Temporal lobe (tissue), 2 donors: Measurements from ENCODE around the gene TCTN2.

DNA sequence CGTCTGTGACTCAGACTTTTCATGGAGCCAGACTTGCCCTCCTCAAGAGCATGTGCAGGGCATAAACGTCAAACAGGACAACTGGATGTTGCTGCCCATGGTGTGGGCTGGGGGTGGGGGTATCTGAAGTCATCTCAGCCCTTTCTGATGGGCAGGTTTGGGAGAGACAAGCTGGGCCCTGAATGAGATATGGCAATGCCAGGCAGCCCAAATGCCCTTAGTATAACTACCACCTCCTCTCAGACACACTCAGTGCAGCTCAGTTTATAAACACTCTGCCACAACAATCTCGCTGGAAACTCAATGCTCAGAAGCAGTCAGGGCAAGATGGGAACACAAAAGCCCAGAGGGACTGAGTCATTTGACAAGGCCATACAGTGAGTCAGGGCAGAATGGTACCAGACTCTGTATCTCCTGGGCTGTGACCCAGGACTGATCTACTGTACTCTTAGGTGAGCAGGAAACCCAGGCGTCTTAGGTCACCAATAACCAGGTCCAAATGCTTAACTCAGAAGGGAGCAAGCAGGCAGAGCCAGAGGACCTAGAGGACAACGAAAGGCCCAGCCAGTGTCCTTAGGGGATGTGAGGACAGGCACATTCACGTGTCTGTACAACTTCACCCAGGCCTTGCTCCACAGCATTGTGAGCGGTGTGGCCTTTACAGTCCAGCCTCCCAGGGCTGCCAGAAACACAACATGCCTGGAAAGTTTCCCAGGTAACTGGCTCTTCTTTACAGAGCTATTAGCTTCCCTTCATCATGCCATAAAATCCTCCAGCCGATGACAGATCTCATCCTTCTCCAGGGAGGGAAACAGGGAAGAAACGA is 69.8 kb downstream of the ARL6IP4 start:
- RAMPAGE, long total RNA, result no peak

GRCh38 chr12:123084018-123084603 is 66.8 kb downstream of the PITPNM2 start:
- RAMPAGE, long total RNA, result no peak

DNA sequence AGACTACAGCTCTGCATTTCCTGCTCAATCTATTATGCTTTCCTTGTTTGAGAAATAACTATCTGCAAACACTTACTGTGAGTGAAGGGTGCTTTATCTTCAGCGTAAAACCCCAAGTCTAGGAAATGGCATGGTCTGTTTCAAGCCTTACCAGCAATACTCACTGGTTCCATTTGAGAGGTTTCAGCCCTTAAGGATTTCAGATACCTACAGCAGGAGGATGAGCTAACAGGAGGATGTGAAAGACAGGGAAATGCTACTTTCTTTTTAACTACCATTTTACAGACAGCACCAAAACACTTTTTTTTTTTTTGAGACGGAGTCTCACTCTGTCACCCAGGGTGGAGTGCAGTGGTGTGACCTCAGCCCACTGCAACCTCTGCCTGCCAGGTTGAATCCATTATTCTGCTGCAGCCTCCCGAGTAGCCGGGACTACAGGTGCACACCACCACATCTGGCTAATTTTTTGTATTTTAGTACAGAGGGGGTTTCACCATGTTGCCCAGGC is 4.4 kb downstream of the MTRFR start:
- RAMPAGE, long total RNA, result no peak

- RAMPAGE, long total RNA, result no peak
These were observed 10.7 kb downstream of the MTRFR start for GRCh38 chr12:123243825-123244379.

GRCh38 chr12:123413388-123413882 is 23.0 kb downstream of the RILPL2 start:
- RAMPAGE, long total RNA, result no peak

DNA sequence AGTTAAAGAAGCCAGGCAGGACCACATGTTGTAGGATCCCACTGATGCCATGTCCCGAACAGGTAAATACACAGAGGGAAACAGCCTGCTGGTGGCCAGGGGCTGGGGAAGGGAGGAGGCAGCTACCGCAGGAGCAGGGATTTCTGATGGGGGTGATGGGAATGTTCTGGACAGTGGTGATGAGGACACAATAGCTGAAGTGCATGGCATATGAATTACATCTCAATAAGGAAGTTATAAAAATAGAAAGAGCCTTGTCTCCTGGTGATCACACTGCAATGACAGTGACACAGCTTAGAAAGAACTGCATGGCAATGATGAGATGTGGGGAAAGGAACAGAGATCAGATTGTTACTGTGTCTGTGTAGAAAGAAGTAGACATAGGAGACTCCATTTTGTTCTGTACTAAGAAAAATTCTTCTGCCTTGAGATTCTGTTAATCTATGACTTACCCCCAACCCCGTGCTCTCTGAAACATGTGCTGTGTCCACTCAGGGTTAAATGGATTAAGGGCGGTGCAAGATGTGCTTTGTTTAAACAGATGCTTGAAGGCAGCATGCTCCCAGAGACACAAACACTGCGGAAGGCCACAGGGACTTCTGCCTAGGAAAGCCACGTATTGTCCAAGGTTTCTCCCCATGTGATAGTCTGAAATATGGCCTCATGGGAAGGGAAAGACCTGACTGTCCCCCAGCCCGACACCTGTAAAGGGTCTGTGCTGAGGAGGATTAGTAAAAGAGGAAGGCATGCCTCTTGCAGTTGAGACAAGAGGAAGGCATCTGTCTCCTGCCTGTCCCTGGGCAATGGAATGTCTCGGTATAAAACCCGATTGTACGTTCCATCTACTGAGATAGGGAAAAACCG is 34.6 kb downstream of the SNRNP35 start:
- RAMPAGE, long total RNA, result no peak

DNA sequence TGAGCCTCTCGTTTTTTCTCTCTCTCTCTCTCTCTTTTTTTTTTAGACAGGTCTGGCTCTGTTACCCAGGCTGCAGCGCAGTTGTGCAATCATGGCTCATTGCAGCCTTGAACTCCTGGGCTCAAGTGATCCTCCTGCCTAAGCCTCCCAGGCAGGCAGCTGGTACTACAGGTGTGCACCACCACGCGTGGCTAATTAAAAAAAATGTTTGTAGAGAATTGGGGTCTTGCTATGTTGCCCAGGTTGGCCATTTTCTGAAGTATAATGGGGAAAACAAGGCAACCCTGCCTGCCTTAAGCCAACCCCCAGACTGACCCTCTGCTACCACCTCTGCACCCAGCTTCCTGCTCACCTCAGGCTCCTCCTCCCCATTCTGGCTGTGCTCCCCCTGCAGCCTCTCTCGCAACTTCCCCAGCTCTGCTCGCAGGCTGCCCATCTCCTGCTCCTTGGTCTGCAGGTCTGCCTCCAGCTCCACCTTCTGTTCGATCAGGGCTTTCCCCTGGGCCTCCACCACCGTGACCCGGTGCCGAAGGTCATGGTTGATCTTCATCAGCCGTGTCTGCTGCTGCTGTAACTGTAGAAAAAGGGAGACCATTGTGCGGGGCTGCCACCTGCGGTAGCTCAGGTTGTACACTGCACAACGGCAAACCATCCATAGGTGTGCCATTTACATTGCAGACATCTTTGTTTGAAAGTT is 35.2 kb downstream of the RILPL1 start:
- RAMPAGE, long total RNA, result no peak

DNA sequence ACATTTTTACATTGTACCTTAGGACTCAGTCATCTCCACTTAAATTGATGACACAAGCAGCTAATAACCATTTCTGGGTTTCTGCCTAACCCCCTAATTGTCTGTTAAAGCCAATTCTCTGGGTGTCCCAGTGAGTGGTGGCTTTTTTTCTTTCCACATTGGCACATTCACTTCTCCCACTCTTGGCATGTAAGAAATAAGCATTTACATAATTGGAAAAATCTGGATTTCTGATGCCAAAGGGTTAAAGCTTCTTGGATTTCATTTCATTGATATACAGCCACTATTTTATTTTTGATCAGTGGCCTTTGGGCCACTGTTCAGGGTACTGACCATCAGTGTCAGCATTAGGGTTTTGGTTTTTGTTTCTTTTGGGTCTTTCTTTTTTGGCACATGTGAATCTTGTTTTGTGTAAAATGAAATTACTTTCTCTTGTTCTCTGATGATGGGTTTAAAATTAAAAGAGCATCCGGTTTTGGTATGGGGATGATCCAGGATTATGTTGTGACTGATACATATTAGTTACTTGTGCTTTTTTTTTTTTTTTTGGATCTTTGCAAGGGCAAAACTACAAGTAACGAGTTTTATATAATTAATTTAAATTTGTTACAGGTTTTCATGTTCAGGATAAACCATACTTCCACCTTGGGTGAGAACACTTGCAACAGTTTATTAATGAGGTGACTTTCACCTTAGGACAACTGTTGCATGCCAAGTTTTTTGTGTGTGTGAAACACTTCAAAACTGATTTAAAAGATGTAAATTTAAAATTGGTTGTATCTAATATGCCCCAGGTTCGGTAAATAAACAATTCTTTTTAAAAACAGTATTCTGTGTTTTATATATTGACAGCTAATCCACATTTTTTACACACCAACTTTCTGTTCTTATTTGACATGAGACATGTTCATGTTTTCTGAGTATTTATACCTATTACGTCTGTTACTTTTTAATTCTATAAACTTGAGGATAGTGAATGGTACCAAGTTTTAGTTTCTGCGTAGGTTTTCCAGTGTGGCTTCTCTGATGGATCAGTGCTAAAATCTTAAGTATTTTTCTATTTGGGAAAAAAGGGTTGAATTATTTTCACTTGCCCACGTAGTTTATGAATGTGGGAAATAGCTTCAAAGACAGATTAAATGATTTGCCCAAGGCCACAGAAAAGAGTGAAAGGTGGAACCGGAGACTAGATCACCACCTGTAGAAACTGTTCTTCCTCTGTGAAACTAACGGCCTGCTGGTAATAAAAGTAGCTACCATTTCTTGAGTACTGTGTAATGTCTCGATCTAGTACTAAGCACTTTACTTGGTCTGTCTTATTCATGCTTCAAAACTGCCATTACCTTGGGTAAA is 4.1 kb upstream of the DDX55 start:
- RAMPAGE, long total RNA, result no peak

- RAMPAGE, long total RNA, result no peak
These were observed 14.2 kb downstream of the EIF2B1 start for GRCh38 chr12:123619270-123619770.

- RAMPAGE, long total RNA, result no peak
These were observed at the start of gene TCTN2 for GRCh38 chr12:123670753-123671936. TSS of gene TCTN2 (plus strand) at chr12:123671113.

DNA sequence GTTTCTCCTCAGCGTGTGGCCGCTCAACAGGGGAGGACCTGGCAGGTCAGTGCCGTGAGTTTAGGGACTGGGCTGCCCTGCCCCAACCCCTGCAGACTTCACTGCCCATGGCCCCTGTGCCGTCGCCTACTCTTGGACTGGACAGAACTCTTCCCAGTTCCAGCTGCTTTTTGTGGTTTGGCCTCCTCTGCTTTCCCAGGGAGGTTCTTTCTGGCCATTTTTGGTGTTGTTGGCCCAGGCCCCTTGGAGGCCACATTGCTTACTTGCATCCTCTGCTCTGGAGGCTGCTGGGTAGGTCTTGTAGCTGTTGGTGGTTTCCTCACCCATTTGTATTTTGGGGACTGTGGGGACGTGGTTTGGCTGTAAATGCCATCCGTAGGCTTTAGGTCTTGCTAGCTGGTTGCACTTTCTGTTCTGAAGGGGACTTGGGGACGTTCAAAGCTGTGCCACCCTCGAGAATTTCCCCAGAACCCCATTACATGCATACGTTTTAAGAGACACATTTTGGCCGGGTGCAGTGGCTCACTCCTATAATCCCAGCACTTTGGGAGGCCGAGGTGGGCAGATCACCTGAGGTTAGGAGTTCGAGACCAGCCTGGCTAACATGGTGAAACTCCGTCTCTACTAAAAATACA is 19.9 kb upstream of the DNAH10 start:
- RAMPAGE, long total RNA, result no peak

DNA sequence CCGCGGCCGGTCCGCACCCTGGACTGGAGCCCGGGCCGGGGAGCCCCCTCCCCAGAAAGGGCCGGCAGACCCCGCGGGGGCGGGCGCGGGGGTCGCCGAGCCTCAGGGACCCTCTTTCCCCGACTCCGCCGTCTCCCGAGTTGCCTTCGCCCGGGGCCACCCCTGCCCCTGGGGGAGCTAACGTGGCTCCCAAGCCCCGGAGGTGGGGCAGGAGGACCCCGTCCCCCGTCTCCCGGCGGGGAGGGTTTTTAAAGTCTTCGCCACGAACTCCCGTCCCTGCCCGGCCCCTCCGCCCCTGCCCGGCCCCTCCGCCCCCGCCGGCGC is 512 bp downstream of the CCDC92 start:
- RAMPAGE, long total RNA, result no peak

- RAMPAGE, long total RNA, result no peak
These were observed 45.8 kb downstream of the RFLNA start for GRCh38 chr12:124340761-124341012.

GRCh38 chr12:124367355-124367779 is 72.5 kb downstream of the RFLNA start:
- RAMPAGE, long total RNA, result no peak

DNA sequence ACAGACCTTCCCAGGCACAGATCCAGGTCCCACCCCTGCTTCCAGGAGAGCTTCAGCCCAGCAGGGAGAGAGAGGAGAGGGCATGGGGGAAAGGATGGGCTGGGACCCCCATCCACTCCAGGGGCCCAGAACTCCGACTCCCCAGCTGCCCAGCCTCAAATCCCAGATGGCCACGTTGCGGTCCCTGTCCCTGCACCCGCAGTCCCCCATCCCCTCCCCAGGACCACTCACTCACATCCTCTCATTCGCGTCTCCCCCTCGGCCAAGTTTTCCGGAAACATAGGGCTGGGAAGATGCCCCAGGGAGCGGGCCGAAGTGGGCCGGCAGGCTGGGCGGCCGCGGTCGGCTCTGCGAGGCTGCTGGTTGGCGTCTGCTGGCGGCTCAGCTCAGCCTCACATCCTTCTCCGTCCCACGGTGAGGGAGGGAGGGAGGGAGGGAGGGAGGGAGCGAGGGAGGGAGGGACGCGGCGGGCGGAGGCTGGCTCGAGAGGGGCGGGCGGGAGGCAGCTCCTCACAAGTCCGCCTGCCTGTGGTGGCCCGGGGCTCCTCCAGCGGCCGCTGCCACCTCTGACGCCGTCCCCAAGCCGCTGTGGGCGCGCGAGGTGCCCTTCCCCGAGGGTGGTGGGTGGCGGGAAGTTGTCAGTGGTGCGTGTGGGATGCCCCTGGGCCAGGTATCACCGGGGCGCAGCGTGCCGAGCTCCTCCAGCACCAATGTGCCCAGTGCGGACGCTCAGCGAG is 93.7 kb downstream of the RFLNA start:
- RAMPAGE, long total RNA, result no peak

GRCh38 chr12:124432912-124433629 is 134.3 kb downstream of the NCOR2 start:
- RAMPAGE, long total RNA, result no peak

GRCh38 chr12:124437786-124438391 is 129.5 kb downstream of the NCOR2 start:
- RAMPAGE, long total RNA, result no peak

DNA sequence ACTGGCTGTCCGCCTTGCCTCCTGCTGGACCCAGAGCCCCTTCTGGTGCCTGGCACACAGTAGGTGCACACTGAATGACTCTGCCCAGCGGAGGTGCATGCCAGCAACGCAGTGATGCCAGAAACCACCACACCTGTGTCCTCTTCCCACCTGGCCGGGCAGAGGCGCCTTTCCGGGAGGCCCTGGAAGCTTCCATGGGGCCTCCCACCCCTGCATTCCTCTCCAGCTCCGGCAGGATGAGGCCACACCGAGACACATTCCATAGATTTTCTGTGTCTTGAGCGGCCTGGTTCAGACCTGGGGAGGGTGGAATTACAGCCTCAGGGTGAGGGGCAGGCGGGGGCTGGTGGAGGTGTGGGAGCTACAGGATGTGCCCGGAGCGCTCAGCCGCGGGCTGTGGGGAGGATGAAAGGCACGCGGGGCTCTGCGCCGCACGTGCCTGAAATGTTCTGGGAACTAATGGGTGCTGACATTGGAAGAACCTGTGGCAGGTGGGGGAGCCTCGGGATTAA is 66.9 kb downstream of the NCOR2 start:
- RAMPAGE, long total RNA, result no peak

DNA sequence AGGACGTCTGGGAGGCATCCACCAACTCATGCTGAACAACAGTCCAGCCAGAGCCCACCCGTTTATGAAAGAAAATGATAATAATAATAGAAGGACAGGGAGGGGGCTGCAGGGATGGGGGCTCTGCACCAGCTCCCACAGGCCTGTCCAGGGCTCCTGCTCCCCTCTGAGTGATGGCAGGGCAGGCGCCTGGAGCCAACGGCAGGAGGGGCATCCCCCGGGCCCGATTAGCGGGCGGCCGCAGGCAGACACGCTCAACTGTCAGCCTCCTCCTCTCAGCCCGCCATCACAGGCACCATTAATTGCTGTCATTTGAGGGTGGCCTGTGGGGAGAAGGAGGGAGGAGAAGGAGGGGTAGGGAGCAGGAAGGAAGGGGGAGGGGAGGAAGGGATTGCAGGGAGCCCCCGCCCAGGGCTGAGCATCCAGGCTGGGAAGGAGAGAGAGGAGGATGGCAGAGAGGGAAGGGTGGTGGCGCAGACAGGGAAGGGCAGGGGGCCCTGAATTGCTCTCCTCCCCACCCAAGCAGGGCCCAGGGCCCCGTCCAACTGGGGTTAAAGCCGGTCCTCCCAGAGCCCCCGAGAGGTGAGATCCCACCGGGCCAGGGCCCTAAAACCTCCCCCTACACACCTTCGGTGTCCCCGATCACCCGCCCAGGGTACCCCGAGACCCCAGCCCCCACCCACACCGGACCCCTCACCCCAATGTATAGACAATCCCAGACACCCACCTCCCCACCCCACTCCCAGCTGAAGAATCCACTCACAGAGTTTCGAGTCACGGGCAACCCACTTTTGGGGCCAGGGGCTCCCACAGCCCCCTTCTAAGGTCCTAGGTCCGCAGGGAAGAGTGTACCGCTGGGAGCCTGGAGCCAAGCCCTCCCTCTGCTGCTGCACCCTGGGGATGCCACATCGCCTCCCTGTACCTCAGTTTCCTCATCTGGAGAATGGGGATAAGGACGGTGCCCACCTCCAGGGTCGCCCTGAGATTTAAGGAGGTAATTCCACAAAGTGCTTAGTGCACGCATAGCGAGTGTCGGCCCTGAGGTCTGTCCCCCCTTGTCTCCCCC is 35.9 kb downstream of the NCOR2 start:
- RAMPAGE, long total RNA, result no peak

- RAMPAGE, long total RNA, result no peak
These were observed 16.7 kb downstream of the NCOR2 start for GRCh38 chr12:124550636-124551172.